Neural cell (in vitro differentiated cells): ENCODE results near the gene TMEM126A.

DNA sequence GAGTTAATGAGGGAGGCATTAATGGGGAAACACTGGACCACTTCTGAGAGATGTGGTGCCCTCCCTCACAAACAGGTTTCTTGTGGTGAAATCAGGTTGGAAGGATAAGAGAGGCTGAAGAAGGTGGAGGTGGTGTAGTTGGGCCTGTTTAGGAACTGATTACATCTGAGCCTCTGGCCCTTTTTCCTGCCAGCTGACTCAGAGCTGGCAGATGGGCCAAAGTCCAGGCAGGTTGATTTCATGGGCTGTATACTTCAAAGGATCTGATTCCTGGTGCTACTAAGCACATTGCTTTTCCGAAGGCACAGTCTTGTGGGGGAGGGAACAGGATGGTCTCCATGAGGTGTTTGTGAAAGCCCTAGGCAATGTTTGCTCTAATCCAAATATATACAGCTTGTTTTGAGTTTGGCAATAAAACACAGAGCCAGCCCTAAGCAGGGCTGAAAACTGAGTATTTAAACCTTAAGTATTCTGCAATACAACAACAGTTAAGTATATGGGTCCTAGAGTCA, 21.1 kb upstream of the RAB30 start:
- RAMPAGE, long total RNA = no peak

GRCh38 chr11:83156885-83157041, 168 bp upstream of the PCF11 start:
- RAMPAGE, long total RNA = no peak

DNA sequence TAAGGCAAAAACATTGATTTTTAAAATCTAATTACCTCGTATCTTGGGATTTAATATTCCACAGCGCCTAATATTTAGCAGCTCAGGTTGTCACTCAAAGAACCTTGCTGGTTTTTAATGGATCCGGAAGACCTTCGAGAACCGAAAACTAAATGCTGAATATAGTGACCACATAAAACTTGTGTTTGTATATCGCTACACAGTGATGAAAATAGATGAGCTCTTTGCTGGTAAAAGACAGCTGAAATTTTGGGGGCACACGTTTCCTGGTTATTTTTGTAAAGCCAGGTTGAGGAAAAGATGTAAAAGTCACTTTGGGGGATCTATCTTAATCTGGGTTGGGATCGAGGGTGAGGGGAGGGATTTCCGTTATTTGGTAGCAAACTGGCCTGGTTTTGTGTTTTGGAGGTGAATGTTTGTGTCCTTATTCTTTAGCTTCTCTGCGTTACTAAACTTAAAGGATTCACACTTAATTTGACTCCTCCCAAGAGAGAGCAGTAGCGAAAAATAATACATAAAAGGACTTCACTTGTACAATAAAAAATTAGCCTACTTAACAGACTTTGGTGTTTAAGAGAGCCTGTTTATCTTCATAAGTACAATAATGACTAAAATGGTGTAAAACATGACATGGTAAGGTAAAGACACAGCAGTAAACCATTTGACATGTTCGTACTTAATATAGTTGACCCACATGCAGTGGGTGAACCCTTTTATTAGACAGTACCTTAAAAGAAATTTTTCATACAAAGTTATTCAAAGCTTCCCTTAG, 2.6 kb downstream of the PCF11 start:
- RAMPAGE, long total RNA = no peak

- RAMPAGE, long total RNA = no peak
These were observed 6.4 kb downstream of the PCF11 start for GRCh38 chr11:83162971-83164141.

DNA sequence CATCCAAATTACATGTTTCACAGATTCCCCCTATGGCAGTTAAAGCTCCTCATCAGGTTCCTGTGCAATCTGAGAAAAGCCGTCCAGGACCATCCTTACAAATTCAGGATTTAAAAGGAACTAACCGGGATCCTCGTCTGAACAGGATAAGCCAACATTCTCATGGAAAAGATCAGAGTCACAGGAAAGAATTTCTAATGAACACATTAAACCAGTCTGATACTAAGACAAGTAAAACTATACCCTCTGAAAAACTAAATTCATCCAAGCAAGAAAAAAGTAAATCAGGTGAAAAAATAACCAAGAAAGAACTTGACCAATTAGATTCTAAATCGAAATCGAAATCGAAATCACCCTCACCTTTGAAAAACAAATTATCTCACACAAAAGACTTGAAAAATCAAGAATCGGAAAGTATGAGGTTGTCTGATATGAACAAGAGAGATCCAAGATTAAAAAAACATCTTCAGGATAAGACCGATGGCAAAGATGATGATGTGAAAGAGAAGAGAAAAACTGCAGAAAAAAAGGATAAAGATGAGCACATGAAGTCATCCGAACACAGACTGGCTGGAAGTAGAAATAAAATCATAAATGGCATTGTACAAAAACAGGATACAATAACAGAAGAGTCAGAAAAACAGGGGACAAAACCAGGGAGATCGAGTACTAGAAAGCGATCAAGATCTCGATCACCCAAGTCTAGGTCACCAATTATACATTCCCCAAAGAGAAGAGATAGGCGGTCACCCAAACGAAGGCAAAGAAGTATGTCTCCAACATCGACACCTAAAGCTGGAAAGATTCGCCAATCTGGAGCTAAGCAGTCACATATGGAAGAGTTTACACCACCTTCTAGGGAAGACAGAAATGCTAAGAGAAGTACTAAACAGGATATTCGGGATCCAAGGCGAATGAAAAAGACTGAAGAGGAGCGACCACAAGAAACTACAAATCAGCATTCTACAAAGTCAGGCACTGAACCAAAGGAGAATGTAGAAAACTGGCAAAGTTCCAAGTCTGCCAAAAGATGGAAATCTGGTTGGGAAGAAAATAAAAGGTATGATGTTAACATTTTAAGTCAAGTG, 9.1 kb downstream of the PCF11 start:
- RAMPAGE, long total RNA = no peak

- RAMPAGE, long total RNA = no peak
These were observed 6.2 kb upstream of the ANKRD42 start for GRCh38 chr11:83187163-83187822.

GRCh38 chr11:83587440-83588170, 301.4 kb upstream of the CCDC90B start:
- RAMPAGE, long total RNA = no peak

DNA sequence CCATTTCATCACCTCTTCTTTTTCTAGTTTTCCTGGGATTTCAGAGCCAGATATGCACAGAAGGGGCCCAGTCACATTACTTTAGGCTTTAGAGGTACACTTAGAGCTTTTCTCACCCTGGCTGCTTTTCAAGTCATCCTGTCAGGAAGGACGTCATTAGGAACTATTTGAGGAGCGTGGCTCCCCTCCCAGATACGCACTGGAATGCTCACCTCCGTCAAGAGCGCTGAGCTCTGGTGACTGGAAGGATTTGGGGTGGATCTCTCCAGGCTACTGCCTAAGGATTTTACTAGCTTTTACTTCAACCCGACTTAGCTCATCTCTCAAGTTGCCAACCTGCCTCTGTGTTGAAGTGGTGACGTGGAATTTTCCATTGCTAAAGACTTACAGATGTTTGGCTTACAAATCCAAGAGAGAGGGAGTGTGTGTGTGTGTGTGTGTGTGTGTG, 355.3 kb upstream of the CCDC90B start:
- RAMPAGE, long total RNA = no peak

DNA sequence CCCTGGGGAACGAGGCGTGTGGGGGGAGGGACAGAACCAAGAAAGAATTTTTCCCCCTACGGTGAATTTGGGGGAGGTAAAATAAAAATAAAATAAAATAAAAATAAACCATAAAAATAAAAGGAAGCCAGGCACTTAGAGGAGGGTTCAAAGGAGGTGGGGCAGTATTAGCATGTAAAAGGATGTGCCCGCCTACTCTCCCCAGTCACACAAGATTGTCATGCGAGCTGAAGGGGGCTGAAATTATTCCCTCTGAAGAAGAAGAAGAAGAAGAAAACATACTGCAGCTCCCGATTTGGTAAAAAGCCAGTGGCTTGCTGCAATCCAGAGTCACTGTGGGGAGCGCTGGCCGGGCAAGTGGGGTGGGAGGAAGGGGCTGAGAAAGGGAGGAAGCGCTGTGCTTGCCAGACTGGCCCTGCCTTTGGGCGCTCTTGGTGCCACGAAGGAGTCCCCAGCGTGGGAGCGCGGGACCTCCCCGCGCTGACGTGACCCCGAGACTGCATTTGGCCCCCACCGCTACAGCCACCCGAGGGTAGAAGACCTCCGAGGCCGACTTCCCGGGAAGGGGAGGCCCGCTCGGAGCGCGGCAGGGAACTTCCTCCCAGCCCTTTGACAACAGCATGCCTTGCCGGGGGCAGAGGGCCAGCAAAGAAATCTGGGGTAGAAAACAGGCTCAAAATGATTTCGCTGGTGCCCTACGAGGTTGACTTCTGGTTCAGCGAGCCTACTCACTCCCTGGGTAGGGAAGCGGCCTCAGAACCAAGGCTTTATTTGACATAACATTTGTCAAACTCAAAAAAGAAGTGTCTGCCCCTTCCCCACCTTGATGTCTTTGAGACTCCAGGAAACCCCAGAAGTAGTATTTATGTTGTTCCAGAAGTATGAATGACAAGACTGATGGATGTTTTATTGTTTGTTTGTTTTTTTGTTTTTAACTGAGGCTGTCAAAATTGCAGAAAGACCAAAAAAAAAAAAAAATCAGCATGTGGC, 906.3 kb downstream of the DLG2 start:
- RAMPAGE, long total RNA = no peak

DNA sequence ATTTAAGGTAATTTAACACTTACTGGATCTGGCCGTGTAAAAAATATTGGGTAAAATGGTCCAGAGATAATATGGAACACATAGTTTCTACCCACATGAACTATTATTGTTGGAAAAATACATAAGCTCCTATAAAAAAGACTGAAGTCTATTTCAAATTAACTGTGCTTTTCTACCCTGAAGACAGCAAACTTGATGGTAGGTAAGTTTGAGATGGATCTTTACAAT, 729.4 kb downstream of the DLG2 start:
- RAMPAGE, long total RNA = no peak

- RAMPAGE, long total RNA = start-site peak on the plus strand at chr11:85647965-85648029, 490 and 510 reads in 2 replicates
These were observed at the start of gene TMEM126A for GRCh38 chr11:85647702-85648704. TMEM126A (plus strand) TSS chr11:85647967.

DNA sequence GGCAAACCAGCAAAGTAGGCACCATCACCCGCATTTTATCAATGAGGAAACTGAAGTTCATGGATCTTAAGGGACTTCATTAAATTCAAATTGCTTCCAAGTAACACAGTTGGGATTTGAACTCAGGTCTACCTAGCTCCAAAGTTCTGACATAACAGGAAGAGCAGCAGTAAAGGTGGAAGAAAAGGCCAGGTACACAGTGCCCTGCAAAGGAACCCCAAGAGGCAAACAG, 36.7 kb downstream of the SYTL2 start:
- RAMPAGE, long total RNA = no peak

DNA sequence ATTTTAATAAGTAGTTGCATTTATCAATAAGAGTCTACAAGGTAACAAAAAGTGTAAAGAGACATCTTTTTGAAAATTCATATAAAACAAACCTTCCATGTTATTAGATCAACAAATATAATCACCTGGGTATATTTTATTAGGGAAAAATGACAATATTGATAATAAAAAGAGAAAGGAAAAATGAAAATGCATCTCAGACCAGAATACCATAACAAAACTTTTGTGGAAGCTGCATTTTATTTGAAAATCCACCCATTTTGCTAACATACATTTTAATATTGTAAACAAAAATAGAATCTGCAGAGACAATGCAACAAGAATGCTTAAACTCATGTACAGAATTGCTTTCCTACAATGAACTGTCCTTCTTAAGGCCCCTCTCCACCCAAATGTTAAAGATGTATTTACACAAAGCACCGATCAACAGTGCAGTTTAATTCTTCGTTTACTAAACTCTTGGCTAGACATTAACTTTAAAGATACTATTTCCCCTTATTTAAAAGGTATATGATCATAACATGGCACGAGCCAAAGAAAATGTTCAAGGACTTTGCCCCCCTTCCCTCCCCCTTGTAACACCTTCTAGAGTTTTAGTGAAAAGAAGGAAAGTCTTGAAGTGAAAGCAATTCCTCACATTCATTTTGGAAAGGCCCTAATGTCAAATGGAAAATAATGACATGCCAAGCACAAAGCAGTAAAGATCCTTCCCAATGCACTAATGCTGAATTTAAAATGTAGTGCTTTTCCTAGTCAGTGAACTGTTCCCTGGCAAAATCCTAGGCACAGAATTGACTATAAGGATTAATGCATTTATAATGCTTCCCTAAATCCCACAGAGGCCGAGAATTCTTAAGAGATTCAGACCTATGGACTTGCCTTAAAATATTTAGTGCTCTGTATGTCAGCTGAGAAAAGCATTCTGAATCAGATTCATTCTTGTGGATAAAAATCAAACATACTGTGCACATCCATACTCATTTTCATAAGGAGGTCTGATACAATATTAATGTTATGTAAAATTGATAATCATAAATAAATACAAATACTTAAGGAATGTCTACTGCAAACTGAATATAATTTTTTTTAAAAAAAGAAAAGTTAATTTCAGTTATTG, 102.6 kb downstream of the CCDC83 start:
- RAMPAGE, long total RNA = no peak

DNA sequence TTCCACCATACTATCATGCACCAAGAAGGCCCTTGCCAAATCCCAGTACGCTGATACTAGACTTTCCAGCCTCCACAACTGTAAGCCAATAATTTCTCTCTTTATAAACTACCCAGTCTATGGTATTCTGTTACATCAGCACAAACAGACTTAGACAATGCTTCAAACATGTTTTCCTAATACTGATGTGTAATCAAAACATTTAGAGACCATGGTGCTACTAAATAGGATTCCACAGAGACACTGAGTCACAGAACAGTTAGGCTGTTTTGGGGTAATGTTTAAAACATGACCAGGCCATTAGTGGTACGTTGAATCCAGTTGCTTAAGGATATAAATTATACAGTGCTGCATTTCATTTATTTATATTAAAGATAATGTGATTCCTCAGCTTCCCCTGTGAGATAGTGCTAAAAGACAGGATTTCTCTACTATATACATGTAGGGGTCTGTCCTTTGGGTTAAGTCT, 103.6 kb downstream of the PICALM start:
- RAMPAGE, long total RNA = no peak

DNA sequence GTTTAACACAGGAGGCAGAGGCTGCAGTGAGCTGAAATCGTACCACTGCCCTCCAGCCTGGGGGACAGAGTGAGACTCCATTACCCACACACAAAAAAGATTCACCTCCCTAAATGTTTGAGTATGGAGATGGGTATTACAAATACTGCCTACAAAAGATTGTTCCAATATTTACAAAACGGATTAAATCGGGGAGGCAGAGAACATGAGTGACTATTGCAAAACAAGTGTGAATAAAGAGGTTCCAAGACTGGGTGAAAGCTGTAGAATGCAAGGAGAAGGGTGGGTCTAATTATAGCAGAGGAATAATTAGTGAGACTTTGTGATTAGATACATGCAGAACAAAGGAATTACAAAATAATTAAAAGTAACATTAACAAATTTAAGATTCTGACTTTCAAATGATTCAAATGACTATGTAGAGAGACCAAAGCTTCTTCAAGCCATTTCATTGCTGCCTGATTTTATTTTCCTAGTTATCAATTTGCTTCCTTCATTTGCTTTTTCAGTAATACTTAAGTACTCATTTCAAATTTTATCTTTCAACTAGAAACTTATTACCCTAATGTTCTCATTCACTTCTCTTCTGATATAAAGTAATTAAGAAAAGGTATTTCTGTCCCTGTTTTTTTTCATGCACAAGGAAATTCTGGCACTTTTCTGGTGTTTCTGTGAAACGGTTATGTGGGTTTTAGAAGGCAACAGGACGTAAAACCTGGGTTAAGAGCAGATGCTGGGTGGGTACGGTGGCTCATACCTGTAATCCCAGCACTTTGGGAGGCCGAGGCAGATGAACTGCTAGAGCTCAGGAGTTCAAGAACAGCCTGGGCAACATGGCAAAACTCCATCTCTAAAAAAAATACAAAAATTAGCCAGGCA, 97.9 kb downstream of the PICALM start:
- RAMPAGE, long total RNA = no peak

DNA sequence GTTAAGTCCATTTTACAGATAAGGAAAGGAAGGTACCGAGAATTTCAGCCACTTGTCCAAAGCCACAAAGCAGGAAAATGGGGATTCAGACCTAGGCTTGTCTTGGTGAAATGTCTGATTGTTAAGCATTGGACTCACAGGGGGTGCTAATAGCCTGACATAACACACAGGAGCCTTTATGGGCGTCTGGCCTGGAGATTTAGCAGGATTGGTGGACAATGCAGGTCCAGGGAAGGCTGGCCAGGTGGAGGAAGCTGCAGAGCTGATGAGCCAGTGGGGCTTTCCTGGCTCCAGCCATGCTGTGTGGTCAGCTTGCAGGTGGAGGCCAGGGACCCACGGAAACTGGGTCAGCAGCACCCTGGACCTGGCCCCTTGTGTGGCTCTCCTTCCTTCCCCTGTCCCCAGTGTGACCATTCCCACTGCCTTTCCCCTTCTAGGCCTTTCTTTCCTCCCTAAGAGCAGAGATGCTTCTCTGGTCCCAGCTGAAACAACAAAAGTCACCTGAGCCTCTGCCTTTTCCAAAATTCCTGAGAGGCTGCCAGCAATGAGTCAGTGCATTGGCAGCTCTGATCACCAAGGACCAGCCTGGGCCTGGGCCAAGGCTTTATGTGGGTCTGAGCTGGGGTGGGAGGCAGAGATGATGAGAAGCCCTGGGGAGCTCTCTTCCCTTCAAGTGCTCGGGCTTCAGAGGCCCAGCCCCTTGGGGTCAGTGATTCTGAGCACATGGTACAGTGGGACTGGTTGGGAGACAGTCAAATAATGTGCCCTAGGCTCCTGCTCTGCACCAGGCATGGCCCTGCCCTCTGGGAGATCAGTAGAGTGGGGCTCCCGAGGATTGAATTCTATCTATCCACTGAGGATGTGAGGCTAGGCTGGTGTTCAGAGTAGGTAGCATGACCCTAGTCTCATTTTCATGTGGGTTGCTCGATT, 85.2 kb downstream of the CCDC81 start:
- RAMPAGE, long total RNA = no peak

- RAMPAGE, long total RNA = no peak
These were observed 184.7 kb downstream of the CCDC81 start for GRCh38 chr11:86559171-86560092.

DNA sequence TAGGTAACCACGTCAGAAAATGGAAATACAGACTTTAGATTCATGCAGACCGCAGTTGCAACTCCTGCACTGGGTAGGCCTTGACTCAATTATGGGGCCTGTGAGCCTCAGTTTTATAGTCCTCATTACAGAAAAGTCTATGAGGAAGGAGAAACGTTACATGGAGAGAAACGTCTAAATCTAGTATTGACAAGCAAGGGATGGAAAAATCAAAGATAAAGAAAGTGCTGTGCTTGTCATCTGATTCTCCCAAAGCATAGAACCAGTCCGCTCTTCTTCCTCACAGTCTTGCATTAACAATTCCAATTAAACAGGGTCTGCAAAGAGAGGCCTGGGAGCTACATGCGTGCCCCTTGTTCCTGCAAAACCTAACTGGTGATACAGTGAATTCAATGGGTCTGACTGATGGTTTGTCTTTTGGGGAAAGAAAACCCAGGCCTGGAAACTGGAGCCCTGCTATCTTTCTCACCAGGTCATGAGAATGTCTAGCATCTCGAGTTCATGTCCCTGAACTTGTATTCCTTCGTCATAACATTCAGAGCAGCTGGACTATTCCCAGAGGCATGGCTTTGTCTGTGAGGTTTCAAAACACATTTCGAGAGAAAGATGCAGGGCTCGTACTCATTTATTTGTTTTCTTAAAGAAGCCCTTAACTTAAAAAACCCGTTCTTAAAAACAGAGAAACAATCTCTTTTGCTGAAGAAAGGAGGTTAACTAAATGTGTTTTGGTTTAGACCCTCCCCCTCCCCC, 171.5 kb upstream of the PRSS23 start:
- RAMPAGE, long total RNA = no peak

GRCh38 chr11:86800838-86801122, 438 bp downstream of the PRSS23 start:
- RAMPAGE, long total RNA = no peak

DNA sequence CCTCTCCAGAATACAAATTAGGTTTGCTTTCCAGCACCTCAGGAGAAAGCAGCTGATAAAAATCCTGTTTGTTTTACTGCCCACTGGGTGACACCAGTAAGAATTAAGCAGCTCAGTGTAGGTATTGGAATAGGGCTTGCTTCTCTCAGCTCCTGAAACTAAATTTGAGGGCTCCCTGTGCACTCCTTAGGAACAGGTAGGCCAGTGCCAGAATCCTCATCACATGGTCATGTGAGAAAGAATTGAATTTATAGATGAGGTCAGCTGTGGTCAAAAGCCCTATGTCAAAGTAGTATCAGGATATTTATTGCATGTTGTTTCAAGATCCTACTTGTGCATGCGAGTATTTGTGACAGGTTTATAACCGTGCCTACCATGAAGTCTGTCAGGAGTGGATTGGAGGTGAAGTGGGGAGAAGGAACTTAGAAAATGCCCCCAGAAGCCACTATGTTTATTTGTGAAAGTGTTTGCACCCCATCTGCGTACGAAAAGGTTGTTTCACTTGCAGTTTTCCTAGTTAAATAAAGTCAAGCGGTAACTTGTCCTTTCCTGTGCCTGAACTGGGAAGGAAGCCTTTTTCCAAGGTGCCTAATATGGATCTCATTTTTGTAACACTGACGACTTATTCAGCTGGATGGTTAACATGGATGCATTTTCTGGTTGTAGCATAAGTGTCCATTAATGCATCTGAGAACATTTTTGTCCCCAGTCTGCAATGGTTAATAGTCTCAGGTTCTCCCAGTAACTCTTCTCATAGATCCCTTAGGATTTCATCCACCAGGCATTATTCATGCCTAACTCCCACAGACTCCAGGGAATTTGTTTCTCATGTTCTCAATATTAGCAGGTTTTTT, 1.3 kb downstream of the PRSS23 start:
- RAMPAGE, long total RNA = no peak